Left cardiac atrium (tissue), 1 donor: ENCODE measurements around a stretch of chr2.

- PRO-cap = no peak
Measured at GRCh38 chr2:231034308-231034722, 3.0 kb upstream of the C2orf72 start.

DNA sequence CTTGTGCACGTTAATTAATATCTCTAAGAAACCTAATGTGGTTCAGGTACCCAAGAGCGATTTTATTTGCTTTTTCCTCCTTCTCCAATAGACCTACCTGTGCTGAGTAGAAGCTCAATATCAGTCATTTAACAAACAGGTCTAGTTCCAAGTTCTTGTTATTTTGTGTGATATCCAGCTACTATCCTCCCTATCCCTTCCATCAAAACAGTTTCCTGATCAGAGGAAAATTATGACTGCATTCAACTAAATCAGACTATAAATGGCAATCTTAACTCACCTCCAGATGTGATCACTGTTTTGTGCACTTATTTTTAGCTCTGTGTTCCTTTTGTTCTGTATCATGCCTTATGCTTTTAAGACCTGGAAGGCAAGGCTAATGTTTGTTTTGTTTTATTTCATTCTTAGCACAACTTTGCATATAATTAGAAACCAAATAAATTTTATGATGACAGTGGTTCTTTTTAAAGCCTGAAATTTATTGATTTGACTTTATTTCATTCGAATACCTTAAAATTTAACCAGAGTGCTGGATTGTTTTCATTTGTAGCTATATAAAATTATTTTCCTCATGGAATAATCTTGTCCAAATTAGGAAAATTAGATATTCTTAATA lies 17.0 kb downstream of the HTR2B start:
- PRO-cap = no peak

GRCh38 chr2:231121245-231121728 lies 3.6 kb downstream of the HTR2B start:
- PRO-cap = no peak

GRCh38 chr2:231123076-231123972 lies 1.5 kb downstream of the HTR2B start:
- PRO-cap = no peak

GRCh38 chr2:231181778-231182196 lies 16.6 kb upstream of the ARMC9 start:
- PRO-cap = no peak

- PRO-cap = no peak
Measured at GRCh38 chr2:231222190-231222495, 23.7 kb downstream of the ARMC9 start.

DNA sequence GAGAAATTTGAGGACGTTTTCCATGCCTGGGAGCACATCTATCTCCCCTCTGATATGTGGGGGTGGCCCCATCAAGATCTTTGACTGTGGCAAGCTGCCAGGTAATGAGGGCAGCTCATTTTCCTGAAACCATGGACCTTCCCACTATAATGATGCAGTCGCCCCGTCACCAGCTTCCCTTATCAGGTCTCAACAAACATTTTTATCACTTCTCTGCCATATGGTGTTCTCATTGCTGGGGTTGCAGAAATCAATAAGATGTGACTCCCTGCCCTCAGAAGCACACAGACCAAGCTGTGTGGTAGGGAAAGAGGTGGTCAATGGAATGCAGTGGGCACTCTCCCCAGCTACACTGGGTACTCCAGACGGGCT lies 48.4 kb upstream of the B3GNT7 start:
- PRO-cap = no peak

GRCh38 chr2:231378064-231378764 lies 17.3 kb upstream of the B3GNT7 start:
- PRO-cap = no peak

GRCh38 chr2:231413941-231414665 lies 18.6 kb downstream of the B3GNT7 start:
- PRO-cap = no peak

GRCh38 chr2:231605358-231606038 lies 12.8 kb downstream of the TEX44 start:
- PRO-cap = bidirectional peak, plus-strand start at chr2:231605759, minus-strand start at chr2:231605669

DNA sequence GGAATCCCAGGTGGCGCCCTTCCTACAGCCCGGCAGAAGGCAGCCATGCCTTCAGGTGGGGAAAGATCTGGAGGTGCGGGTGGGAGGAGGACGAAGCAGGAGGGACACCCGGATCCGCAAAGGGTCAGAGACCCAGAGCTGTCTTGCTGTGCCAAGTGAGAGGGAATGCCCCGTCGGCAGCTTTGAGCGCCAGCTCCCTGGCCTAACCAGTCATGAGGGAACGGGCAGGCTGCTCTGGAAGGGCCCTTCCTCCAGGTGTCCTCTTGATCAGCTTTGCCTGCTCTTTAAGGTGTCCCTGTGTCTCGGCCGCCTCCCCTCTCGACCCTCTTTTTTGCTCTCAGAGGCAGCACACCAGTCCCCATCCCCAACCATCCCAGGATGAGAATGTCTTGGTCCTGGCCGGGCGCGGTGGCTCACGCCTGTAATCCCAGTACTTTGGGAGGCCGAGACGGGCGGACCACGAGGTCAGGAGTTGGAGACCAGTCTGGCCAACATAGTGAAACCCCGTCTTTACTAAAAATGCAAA lies 22.7 kb downstream of the TEX44 start:
- PRO-cap = no peak

GRCh38 chr2:231648364-231648999 lies 55.8 kb downstream of the TEX44 start:
- PRO-cap = no peak

GRCh38 chr2:231661519-231661778 lies 46.9 kb upstream of the PTMA start:
- PRO-cap = no peak

- PRO-cap = bidirectional peak, plus-strand start at chr2:231662194, minus-strand start at chr2:231662131; bidirectional peak, plus-strand start at chr2:231662600, minus-strand start at chr2:231662231
Measured at GRCh38 chr2:231661890-231662645, 46.3 kb upstream of the PTMA start.

DNA sequence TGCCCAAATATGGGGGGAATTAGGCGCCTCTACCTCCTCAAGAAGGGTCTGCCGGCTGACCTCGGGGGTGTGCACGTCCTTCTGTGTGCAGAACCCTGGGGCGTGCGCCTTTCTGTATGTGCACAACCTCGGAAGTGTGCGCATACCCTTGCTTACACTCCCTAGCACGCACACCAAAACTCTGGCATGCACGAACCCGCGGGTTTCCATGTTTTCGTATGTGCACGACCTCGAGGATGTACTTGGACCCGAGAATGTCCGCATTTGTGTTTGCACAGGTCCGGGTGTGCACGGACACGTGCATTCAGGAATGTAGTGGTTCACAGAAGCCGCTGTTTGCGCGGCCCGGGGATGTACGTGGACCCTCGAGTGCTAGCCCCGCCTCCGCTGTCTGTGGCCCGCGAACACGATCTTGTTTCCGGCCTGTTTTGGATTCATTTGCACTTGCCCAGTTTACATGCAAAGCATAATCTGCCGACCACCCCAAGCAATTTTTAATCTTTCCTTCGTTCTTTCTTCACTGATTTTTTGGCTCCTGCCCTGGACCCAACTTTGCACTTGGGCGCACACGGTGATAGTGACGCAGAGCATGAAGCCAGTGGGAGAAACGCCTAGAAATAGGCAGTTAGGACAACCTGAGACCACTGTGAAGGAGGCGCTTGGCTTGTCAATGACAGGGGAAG lies 45.5 kb upstream of the PTMA start:
- PRO-cap = no peak

DNA sequence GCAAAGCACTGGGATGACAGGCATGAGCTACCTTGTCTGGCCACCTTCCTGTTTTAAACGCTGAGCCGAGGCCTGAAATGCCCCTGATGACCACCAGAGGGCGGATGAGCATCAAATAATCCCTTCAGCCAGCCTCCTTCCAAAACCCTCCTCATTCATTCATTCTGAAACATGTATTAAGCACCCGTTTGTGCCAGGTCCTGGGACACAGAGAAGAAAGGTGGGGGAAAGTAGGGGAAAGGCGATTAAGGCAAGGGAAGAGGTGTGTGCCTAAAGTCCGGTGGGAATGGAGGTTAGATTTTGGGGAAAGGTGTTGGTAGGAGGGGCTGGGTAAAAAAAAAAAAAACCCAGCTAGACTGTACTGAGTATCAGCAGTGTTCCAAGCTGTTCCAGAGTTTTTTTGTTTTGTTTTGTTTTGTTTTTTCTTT lies 30.6 kb upstream of the PTMA start:
- PRO-cap = no peak

GRCh38 chr2:231711545-231712079 lies 3.3 kb downstream of the PTMA start:
- PRO-cap = no peak

DNA sequence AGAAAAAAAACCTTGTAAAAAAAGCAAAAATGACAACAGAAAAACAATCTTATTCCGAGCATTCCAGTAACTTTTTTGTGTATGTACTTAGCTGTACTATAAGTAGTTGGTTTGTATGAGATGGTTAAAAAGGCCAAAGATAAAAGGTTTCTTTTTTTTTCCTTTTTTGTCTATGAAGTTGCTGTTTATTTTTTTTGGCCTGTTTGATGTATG lies 4.8 kb downstream of the PTMA start:
- PRO-cap = no peak

- PRO-cap = bidirectional peak, plus-strand start at chr2:231781544, minus-strand start at chr2:231781279
Measured at GRCh38 chr2:231781364-231781973, 387 bp upstream of the PDE6D start.

DNA sequence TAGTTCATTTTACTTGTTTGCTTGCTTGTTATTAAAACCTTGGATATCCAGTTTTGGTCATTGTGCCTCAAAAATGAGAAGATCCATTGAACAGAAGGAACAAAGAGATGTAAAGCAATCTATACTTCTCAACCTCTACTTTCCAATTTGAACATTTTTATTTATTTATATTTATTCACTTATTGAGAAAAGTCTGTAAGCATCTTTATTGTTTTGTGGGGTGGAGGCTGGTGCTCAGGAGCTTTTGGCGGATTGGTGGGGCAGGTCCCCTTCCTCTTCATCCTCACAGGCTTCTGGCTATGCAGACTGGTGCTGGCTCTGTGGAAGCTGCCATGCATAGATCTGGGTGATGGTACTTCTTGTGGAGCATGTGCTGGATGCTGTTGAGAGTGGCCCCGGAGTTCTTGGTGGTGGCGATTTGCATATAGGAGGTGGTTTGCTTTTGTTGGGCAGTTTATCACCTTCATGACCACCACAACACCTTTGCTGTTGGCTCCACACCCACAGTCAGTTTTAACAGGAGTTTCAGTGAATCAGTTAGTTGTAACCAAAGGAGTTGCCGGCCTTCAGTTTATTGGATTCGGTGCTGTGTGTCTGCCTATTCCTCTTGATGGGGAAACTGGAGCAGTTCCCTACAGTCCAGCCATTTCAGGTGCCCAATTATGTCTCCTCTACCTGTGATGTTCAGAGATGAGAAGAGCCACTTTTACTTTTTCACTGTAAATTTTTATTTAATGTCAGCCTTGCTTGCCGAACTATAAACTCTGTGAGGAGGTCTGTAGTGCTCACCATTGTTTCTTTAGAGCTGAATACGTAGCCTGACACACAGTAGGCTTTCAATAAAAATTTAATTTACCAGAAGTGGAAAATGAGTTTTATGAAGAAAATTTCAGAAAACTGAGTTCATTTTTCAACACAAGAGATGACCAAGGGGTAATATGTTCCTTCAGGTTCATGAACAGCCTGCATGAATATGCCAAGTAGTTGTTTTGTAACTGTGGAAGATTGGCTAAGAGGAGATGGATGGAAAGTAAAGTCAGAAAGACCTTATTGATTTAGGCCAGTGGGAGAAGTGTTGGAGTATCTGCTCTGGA lies 3.3 kb downstream of the COPS7B start:
- PRO-cap = no peak